A172 (cell line): ENCODE measurements around the gene SLC22A17.

DNA sequence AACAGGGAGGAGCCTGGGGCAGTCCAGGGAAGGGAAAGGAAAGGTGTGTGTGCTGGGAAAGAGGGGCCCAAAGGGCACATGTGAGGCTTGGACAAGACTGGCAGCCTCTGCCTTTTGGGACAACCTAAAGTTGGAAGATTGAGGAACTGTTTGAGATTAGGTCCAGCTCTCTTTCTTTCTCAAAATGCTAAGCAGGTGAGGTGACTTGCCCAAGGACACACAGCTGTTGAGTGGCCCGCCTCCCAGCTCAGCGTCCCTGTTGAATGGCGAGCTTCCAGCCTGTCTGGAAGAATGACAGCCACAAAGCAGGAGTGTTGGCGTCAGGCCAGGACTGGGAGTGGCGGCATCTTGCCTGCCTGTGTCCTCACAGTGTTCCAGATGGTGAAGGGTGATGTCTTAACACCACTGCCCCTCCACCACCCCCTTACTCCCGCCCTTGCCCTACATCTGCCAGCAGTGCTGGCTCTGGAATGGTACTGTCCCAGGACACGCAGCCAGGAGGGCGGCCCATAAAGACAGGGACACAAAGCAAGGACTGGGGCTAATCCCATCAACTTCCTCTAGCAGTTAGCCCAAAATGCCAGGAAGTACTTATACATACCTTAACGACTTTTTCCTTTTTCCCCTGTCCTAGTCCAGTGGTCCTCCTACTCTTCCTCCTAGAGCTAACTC lies 4.4 kb upstream of the CEBPE start:
- RAMPAGE, long total RNA, result no peak

GRCh38 chr14:23145582-23146186 lies 26.6 kb upstream of the CEBPE start:
- RAMPAGE, long total RNA, result no peak

- RAMPAGE, long total RNA, result no peak
These were observed 29.3 kb downstream of the SLC7A8 start for GRCh38 chr14:23153833-23154942.

- RAMPAGE, long total RNA, result no peak
These were observed 7.5 kb downstream of the RNF212B start for GRCh38 chr14:23245214-23245677.

GRCh38 chr14:23323723-23324341 lies 2.6 kb downstream of the PABPN1 start:
- RAMPAGE, long total RNA, result no peak

DNA sequence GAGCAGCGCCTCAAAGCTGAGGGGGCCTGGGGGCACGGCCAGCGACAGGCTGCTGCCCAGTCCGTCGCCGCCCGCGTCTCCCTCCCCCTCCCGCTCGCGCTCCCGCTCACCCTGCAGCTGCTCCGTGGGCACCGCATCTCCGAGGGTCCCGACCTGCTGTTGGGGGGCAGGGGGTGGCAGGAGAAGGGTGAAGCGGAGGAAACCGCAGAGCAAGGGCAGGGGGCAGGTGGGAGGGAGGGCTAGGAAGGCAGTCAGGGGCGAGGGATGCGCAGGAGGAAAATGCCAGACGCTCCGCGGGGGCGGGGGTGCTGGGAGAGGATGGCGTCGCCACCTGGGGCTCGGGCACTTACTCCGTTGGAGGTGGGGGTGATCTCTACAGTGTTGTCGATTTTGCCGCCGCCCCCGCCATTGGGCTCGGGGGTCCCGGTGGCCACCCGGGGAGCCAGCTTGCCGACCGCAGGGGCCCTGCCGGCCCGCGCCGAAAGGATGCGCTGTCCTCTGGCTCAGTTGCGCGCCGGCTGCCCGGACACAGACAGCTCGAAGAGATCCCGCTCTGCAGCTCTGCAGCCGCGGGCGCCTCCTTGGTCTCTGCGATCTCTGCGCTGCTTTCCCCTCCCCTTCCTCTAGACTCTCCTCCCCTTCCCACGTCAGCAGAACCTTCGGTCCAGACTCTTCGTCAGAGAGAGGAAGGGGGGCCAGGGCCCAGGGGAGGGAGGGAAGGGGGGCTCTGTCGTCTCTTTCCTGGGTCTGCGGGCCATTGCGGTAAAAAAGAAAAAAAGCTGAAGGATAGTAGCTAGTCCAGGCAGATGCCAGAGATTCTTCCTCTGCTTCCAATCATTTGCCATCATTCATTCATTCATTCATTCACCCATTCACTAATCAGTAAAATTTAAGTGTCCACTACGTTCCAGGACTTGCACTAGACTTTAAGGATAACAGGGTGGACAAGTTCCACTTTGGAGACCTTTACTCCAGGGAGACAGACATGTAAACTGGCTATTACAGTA lies at the start of gene SLC22A17:
SLC22A17 (minus strand) TSS at position 592 of the 1,007 bp plus-strand sequence.
- RAMPAGE, long total RNA, result no peak

DNA sequence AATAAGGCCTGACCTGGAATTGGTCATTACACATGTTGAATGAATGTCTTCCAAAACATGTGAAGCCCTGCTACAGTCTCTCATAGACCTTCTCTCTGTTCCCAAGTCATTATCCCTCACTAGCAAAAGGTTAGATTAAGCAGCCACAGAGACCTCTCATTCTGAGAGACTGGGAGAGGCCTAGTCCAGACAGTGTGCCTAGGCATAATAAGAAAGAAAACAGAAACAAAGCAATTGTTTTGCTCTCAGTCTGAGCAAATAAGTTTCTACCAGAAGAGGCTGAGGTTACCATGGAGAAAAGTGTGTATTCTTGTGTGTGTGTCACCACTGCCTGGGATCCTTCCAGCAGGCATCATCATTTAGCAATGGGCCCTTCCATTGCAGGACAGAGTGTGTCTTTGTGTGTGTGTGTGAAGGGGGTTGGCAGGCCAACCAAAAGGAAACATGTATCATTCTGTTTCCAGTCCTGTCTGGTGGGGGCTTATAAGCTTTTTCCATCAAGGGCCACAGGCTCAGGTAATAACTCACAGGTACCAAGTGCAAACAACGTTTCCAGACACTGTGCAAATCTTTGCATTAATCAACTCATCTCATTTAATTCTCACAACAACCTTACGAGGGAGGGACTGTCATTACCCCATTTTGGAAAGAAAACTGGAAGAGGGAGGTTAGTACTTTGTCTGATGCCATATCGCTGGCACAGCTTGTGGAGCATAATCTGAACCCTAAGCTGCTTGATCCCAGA lies 3.6 kb downstream of the EFS start:
- RAMPAGE, long total RNA, result no peak

GRCh38 chr14:23384442-23385089 lies 7.7 kb downstream of the CMTM5 start:
- RAMPAGE, long total RNA, result no peak

DNA sequence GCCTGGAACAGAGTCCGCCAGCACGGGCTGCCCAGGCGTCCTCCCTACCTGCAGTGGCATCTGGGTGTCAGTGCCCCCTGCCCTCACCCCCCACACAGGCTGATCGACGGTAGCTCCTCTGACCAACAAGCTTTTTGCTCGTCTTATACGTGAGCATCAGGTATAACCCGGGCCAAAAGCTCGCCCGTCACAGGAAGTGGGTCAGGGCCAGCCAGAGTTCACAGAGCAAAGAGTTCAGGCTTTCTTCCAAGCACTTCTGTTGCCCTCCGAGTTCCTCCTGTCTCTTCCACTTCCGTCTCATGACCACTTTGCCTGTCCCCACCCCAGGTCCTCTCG lies 11.6 kb downstream of the CMTM5 start:
- RAMPAGE, long total RNA, result no peak

DNA sequence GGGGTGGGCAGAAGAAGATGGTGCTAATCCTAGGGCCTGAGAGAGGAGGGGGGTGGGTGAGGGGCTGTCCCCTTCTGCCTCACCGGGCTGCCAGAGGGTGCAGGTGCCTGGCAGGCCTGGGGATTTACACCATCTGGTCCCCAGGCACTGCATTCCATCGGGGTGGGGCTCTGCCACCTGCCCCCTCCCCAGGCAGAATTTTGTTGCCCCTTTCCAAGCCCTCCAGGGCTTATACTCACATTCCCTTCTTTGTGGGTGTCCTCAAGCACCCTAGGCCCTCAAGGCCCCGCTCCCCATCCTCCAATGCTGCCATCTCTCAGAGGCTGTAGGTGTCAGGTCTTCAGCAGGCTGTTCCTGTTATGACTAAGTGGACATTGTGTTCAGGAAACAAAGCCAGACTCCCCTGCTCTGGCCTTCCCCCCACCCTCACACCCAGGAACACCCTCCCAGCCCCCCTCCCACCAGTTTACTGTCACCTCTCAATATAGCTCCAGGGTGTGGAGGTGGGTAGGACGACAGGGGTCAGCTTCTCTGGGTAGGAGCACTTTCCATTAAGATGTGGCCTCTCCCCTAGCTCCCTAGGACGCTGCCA lies 1.3 kb upstream of the MYH6 start:
- RAMPAGE, long total RNA, result no peak

DNA sequence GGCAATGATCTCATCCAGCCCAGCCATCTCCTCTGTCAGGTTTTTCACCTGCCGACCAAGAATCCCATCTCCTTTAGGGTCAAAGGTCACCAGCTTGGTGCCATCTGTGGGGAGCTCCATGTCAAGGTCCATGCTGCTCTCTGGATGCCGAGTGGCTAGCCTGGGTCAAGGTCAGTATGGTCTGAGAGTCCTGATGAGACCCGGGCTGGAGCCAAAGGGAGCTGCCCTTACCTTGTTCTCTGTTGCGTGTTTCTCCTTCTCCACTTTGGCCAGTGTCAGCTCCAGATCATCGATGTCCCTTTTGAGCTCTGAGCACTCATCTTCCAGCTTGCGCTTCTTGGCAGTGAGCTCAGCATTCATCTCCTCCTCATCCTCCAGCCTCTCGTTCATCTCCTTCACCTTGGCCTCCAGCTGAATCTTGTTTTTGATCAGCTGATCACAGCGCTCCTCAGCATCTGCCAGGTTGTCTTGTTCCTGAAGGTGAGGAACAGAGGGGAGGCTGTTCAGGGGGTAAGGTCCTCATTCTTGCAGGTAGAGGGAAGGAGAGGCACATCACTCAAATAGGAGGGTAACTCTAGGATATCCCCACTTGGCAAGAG lies 11.7 kb downstream of the MYH7 start:
- RAMPAGE, long total RNA, result no peak

DNA sequence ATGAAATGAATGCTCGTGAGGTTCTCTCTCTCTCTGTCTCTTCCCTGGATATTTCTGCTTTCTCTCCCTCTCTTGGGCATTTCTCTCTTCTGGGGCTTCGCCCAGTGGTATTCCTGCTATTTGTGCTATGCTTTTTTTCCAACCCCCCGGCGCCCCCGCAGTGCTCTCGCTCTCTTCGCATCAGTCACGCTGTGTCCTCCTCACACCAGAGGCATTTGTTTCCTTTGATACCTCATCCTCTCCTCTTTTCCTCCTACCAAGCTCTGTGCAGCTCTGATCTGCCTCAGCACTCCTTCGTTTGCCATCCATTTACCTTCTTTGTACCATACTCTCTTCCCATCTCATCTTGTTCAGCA lies 2.9 kb downstream of the ZFHX2 start:
- RAMPAGE, long total RNA, result no peak

- RAMPAGE, long total RNA, result no peak
These were observed 1.1 kb downstream of the ZFHX2 start for GRCh38 chr14:23550486-23550774.

DNA sequence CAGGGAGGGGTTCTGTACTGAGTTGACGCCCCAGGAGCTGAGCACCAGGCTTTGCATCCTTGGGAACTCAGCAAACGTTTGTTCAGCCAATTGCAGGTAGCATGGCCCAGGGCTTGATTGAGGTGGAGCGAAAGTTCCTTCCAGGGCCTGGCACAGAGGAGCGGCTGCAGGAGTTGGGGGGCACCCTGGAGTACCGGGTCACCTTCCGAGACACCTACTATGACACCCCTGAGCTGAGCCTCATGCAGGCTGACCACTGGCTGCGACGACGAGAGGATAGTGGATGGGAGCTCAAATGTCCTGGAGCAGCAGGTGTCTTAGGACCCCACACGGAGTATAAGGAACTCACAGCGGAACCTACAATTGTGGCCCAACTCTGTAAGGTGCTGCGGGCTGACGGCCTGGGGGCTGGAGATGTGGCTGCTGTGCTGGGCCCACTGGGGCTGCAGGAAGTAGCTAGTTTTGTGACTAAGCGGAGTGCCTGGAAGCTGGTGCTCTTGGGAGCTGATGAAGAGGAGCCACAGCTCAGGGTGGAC lies 654 bp downstream of the THTPA start:
- RAMPAGE, long total RNA, result no peak

DNA sequence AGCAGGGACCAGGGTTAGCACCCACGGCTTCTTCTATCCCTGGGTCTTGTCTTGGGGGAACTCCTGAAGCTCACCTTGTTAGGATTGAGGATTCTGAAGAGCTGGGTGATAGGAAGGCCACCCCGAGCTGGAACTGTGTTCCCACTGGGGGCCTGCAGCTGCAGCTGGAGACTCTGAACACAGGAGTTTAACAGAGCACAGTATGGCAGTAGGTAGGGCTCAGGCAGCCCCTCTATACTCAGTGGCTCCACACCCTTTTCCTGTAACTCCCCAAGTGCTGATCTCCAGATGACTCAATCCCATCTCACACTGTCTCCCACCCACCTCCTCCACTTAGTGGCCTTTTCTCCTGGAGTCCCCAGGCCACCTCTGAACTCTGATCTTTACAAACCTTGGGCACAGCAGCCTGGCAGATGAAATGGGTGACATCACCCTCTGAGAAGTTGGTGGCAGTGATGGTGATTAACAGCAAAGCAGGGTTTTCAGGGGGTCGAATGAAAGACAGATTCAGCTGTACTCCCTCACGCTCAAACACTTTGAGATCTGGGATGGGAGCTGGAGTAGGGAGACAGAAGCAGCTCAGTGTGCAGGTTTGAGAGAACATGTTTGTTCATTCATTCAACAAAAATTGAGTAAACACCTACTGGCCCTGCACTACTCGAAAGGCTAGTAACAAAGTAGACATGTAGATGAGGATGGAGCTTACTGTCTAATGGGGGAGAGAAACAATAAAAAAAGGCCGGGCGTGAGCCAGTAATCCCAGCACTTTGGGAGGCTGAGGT lies 4.0 kb downstream of the THTPA start:
- RAMPAGE, long total RNA, result no peak

DNA sequence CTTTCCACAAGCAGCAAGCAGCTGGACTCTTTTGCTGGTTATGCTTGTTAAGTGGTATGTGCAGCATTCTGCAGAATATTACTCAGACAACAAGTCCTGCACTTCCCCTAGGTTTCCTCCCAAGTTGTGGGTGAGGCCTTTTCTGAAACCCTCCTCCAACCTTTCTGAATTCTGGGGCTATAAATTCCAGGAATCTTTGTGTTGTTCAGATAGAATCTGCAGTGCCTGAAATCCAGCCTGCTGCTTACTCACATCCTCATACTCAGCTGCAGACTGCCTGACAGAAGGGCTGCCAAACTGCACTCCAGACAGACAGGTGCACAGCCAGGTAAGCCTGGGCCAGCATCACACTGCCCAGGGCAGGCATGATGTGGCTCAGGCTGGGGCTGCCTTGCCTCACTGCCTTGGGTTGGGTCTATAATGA lies 6.2 kb upstream of the DHRS2 start:
- RAMPAGE, long total RNA, result no peak

- RAMPAGE, long total RNA, result no peak
These were observed 26.9 kb downstream of the DHRS2 start for GRCh38 chr14:23663106-23663501.

DNA sequence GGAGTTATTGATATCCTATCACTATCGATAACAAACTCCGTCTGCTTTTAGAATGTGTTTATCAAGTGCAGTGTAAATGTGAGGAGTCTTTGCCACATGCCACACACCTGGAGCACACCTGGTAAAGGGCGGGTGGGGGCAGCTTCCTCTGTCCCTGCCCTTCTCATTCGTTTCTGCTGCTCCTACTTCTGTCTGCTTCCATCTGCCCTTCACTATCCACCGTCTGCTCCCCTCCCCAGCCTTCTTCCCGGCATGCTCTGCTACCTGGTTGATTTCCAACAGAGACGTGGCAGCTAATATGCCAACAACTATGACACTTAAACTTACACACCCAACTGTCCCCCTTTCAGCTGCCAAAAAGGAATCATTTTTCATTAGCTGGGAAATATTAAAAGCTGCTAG lies 9.1 kb upstream of the CARMIL3 start:
- RAMPAGE, long total RNA, result no peak

GRCh38 chr14:24064101-24064404 lies 7.3 kb upstream of the CPNE6 start:
- RAMPAGE, long total RNA, result no peak

GRCh38 chr14:24067049-24067441 lies 4.3 kb upstream of the CPNE6 start:
- RAMPAGE, long total RNA, result no peak